H9 (cell line): Measurements from ENCODE around the gene CAND1.

DNA sequence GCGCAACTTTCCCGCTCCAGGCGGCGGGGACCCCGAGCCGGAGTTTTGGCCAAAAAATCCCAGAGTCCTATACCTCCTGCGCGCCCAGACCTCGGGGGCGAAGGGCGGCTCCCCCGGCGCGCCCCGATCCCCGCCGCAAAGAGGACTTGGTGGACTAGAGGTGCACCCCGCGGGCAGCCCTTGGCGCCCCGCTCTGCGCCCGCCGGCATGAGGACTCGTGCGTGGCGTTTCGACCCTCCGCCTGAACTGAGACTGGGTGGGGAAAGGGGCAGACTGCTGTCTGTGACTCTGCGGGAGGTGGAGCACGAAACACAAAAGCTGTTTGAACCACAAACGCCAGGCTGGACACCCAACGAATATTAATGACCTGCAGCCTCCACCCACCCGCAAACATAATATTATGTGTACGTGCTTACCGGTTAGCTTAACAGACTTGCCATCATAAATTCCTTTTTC, 94.9 kb upstream of the HMGA2 start:
- PRO-cap: unidirectional peak, minus-strand start at position 248 of the sequence

DNA sequence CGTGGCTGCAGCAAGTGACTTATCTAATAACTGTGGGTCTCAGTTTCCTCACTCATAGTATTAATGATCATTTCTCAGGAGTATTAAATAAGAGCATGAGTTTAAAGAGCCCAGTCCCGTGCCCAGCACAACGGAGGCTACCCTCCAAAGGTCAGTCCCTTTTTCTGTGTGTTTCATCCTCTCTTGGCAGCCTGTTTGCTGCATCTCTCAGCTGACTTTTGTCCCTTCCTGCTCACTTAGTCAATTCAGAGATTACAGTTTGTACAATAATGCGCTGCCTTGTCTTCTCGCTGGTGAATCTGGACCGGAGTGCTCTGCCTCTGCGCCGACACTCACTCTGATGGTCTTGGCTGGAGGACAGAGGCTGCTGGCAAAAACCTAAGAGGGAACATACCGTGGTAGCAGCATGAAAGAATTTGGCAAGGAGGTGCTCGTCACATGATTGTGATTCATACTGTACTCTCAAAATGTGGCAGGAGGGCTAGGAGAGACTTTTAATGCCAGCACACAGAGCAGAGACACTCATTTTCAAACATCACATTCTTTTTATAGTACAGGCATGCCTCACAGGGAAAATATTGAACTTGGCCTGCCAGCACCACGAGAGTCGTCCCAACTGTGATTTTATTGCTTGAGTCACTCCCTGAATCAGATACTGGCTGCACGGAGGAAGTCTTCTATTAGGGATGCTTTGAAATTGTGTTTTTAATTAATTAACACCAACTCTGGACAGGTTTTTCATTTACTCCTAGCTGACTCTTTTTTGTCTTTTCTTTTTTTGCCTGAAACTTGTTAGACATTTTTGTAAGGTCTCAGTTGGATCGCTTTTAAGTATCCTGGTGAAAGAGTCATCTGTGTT, 67.7 kb downstream of the HMGA2 start:
- PRO-cap: no peak

DNA sequence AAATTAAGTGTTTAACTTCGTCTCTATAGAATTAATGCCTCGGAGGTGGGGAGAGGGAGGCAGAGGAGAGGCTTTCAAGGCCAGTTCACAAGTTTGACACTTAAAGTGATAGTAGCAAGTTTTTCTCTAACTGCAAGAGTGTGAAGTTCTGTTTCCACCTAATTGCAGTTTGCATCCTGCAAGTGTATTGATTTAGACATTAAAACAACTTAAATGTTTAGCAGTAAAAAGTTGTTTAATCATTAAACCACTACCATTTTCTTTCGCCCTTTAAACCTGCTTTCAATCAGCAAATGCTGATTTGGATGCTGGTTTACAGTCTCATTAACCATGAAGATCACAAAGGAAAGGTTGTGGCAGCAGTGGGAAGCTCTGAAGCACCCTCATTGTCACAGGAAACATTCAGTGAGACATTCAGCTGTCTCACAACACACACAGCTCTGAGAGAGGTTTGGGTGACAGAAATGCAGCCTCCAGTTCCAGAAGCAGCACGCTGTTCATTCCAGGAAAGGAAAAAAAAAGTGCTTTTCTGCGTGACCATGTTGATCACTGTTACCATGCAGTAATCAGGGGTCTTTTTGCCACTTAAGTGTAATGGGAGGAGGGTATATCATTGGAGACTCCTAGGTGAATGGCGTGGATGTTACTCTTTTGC, 102.2 kb downstream of the HMGA2 start:
- PRO-cap: no peak

DNA sequence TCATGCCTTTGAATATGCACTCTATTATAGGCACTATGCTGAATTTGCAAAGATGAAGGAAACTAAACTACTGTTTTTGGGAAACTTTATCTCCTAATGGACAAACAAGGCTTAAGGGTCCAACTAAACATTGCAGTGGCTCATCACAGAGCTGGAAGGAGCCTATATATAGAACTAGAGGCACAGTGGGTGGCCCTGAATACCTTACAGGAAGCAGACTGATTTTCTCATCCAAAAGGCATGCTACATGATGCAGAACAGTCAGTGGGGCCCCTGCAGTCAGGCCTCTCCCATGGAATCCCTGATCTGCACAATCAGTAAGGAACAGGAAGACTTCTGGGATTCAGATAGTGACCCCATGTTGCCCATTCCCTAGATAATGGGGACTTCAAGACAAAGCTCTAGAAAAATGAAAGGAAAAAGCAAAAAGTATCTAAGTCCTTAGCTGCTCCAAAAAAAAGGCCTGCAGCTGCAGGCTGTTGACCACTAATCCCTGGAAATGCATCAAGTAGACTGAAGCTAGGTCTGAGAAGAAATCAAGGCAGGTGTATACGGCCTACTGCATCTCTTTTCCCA, 1.9 kb upstream of the LLPH start:
- PRO-cap: no peak

- PRO-cap: no peak
These were observed 14.5 kb upstream of the LLPH start for GRCh38 chr12:66144987-66145472.

DNA sequence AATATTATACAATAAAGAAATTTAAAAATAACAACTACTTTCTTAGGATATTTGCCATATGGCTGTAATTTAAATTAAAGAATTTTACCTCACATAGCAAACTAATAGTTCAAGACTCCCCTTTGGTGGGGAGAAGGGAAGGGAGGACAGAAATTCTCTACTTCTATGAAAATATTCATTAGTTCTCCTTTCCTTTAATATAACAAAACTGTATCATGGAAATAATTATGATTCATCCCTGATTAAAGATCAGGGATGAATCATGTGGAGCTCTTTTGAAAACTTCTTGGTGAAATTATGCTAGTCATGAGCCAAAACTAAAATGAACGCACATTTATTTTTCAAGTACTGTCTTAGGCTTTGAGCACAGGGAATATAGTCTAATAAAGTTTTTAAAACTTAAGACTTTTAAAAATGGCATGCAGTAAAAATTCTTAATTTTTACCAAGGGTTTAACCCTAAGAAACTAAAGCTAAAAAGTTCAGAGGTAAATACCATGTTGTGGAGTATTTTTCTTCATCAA, 17.1 kb downstream of the TMBIM4 start:
- PRO-cap: no peak

- PRO-cap: no peak
These were observed 49.3 kb downstream of the IRAK3 start for GRCh38 chr12:66238116-66238867.

GRCh38 chr12:66304081-66305157, 2.1 kb downstream of the HELB start:
- PRO-cap: no peak

DNA sequence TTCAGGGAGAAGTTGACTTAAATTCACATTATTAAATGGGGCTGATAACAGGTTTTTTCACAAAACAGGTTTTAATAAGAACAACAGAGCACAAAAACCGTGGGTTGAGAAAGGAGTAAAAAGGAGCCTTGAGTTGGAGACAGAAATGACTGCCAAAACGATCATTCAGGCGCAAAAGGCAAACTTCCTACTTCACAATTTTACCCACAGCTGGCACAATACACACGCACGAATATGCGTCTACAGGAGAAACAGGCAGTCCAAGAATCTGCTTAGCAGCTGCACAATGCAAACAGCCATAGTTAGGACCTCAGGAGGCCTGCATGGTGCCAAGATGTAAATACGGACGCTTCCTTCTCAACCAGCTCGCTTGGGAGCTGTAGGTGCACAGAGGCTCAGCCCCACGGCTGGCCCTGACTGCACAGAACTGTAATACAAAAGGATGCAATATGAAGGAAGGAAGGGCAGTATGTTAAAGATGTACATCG, 250.1 kb upstream of the CAND1 start:
- PRO-cap: no peak

DNA sequence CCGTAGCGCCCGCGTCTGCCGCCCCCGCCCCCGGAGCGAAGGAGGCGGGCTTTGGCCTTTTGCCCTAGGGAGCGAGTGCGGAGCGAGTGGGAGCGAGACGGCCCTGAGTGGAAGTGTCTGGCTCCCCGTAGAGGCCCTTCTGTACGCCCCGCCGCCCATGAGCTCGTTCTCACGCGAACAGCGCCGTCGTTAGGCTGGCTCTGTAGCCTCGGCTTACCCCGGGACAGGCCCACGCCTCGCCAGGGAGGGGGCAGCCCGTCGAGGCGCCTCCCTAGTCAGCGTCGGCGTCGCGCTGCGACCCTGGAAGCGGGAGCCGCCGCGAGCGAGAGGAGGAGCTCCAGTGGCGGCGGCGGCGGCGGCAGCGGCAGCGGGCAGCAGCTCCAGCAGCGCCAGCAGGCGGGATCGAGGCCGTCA, at the start of gene CAND1:
Gene CAND1, plus strand, starts transcription at position 57 of the 414 bp plus-strand sequence.
- PRO-cap: bidirectional peak, plus-strand start at position 41 of the sequence, minus-strand start outside the sequence; bidirectional peak, plus-strand start at position 340 of the sequence, minus-strand start at position 277 of the sequence

- PRO-cap: bidirectional peak, plus-strand start at chr12:67269888, minus-strand start at chr12:67269938; bidirectional peak, plus-strand start at chr12:67270114, minus-strand start at chr12:67270036
These were observed 858 bp downstream of the CAND1 start for GRCh38 chr12:67269716-67270716.

GRCh38 chr12:67302036-67302662, 33.0 kb downstream of the CAND1 start:
- PRO-cap: no peak

- PRO-cap: no peak
These were observed 159.6 kb upstream of the DYRK2 start for GRCh38 chr12:67489007-67489358.

- PRO-cap: no peak
These were observed 17.9 kb upstream of the DYRK2 start for GRCh38 chr12:67630337-67631274.

DNA sequence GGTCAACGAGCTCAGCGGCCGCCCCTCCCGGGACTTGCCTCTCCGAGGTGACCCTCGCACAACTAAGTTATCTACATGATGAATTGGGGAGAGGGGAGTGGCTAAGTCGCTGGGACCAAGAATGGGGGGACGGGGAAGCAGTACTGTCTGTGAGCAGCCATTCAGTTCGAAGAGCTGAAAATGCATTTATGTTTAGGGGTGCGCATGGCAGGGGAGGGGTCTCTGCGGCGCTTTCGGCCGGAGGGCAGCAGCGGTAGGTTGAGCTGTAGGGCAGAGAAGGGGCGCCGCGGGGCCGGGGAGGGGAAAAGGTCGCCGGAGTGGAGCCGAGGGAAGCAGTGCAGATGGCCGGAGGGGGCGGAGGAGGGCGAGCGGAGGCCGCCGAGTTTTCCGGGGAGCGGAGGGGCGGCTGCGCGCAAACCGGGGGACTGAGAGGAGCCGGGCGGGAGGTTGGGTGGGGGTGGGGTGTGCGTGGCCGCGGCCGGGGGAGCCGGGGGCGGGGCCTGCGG, 330 bp upstream of the DYRK2 start:
- PRO-cap: bidirectional peak, plus-strand start at position 119 of the sequence, minus-strand start at position 64 of the sequence; bidirectional peak, plus-strand start outside the sequence, minus-strand start at position 427 of the sequence

GRCh38 chr12:67747674-67748424, 99.3 kb downstream of the DYRK2 start:
- PRO-cap: no peak

- PRO-cap: unidirectional peak, plus-strand start at chr12:67900209
These were observed 251.5 kb downstream of the DYRK2 start for GRCh38 chr12:67899926-67900620.

DNA sequence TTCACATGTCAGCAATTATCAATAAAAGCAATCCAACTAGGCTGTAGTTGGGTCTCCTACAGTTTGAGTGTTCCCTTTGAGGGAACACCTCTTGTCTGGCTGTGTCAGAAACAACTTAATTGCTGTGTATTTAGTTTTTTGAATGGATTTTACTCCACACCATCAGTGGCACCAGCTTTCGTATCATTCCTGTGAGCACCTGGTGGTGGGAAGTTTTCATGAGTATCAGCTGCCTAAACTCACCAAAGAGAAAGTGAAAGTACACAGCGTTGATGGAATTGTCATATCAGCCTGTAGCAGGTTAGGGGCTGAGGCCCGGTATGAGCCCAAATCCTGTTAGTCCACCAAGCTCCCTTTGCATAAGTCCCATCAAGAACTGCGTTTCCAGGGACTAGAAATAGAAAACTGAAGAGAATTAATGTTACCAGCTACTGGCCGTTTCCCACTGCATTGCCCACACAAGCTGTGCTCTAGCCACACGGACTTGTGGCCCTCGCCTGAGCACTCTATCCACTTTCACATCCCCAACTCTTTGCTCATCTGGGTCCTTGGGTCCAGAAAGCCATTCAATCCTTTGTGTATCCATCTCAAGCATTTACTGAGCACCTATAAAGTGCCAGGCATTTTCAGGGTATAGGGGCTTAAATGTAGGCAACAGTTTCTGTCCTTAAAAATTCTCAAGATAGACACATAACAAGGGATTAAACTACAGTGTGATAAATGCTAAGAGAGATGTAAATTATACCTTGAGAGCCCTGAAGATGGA, 11.1 kb upstream of the IL26 start:
- PRO-cap: no peak

- PRO-cap: no peak
These were observed 9.9 kb downstream of the RAP1B start for GRCh38 chr12:68620395-68621141.

DNA sequence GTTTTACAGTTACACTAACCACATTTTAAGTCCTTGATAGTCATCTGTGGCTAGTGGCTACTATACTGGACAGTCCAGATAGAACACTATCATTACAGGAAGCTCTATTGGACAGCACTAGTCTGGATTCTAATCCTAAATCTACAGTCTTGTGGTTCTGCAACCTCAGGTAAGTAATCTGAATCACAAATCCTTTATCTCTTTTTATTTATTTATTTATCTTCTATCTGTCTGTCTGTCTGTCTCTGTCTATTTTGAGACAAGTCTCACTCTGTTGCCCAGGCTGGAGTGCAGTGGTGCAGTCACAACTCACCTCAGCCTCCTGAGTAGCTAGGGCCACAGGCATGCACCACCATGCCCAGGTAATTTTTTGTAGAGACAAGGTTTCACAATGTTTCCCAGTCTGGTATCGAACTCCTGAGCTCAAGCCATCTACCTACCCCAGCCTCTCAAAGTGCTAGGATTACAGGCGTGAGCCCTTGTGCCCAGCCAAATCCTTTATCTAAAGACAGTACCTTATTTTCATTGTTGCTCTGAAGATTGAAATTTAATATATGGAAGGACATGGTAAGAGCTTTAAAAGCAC, 18.2 kb downstream of the RAP1B start:
- PRO-cap: no peak